LUHMES (cell line): ENCODE measurements around a stretch of chr21.

- PRO-cap, result no peak
These were observed 162.6 kb downstream of the GABPA start for GRCh38 chr21:25897384-25897845.

DNA sequence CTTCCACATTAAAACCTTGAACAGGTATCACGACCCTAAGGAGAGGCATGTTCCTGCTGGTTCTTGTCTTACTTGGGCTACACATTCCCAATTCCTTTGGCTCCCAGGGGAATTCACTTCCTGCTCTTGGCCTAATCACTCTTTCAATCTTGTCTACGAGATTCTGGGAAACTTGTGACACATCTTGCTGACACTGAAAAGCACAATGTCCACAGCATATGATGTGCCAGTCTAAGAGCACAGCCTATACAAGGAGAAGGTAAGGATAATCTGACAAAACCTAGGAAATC is 163.9 kb downstream of the GABPA start:
- PRO-cap, result no peak

GRCh38 chr21:25911518-25912099 is 176.8 kb downstream of the GABPA start:
- PRO-cap, result no peak

DNA sequence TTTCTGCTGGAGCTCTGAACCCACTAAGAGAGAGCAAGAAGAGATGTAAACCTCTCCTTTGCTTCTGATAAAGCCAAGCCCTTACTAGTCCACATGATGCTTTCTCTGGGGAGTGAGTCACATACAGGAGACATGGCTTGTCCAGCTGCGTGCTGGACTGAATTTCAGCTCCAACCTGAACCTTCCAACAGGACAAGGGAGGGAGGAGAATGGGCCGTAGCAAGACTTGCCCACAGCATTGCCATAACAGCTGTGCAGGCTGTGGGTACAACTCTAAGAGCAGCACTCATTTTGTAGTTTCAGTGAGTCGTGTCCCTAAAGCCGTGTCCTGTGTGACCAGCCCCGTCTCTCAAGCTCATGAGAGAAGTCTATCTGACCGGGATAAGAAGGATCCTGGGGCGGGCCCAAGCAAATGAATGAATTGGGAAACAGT is 195.1 kb downstream of the GABPA start:
- PRO-cap, result no peak

- PRO-cap, result no peak
These were observed 209.7 kb downstream of the APP start for GRCh38 chr21:25960287-25961776.

- PRO-cap, result no peak
These were observed 186.8 kb downstream of the APP start for GRCh38 chr21:25983617-25984357.

- PRO-cap, result no peak
These were observed 148.9 kb downstream of the APP start for GRCh38 chr21:26021687-26022132.

DNA sequence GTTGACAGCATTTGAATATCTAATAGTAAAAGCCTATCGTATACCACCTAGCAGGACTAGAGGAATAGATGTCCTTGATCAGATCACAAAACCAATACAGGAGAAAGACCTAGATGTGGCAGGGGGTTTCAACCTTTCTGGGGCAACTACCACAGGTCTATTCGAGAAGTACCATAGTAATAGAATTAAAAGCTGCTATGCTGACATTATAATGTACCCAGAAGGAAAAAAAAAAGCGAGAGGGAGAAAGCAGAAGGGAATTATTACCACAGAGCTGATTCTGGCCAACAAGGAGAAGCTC is 146.5 kb downstream of the APP start:
- PRO-cap, result no peak

GRCh38 chr21:26050673-26051254 is 119.8 kb downstream of the APP start:
- PRO-cap, result no peak

- PRO-cap, result no peak
These were observed 101.9 kb downstream of the APP start for GRCh38 chr21:26068480-26069298.

- PRO-cap, result no peak
These were observed 47.6 kb downstream of the APP start for GRCh38 chr21:26123030-26123337.

GRCh38 chr21:26686100-26686537 is 113.0 kb upstream of the CYYR1 start:
- PRO-cap, result no peak

- PRO-cap, result bidirectional peak, plus-strand start at chr21:26843720, minus-strand start at chr21:26843572
These were observed 1.7 kb downstream of the ADAMTS1 start for GRCh38 chr21:26843444-26844018.

DNA sequence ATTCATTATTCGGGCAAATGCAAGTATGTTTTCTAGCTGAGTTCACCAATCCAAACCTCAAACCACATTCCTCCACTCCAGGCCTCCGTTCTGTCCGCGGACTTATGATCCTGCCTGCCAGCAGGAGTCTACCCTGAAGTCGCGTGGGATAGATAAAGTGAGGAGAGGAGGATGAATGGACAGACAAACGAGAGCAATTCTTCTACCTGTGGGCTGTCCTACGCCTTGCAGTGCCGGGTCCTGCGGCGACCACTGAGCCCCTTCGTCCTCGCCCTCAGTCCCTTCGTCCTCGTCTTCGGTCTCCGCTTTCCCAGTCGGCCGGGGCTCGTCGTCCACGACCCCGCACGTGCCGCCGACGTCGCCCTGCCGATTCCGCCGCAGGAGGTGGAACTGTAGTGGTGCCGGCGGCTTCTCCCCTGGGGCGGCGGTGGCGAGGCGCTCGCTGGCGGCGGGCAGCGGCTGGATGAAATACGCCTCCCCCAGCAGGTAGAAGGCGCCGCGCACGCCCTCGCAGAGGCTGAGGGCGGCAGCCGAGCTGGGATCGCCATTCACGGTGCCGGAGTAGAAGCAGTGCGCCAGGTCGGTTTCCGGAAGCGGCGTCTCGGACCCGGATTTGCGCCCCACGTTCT is 1.1 kb downstream of the ADAMTS1 start:
- PRO-cap, result bidirectional peak, plus-strand start at position 122 of the sequence, minus-strand start at position 107 of the sequence; bidirectional peak, plus-strand start at position 546 of the sequence, minus-strand start at position 393 of the sequence

GRCh38 chr21:28068413-28069076 is 816.6 kb downstream of the N6AMT1 start:
- PRO-cap, result no peak

DNA sequence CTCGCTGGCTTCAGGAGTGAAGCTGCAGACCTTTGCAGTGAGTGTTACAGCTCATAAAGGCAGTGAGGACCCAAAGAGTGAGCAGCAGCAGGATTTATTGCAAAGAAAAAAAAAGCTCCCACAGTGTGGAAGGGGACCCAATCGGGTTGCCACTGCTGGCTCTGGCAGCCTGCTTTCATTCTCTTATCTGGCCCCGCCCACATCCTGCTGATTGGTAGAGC is 3.1 kb upstream of the CCT8 start:
- PRO-cap, result no peak

GRCh38 chr21:29076867-29078132 is 3.9 kb upstream of the CCT8 start:
- PRO-cap, result no peak

DNA sequence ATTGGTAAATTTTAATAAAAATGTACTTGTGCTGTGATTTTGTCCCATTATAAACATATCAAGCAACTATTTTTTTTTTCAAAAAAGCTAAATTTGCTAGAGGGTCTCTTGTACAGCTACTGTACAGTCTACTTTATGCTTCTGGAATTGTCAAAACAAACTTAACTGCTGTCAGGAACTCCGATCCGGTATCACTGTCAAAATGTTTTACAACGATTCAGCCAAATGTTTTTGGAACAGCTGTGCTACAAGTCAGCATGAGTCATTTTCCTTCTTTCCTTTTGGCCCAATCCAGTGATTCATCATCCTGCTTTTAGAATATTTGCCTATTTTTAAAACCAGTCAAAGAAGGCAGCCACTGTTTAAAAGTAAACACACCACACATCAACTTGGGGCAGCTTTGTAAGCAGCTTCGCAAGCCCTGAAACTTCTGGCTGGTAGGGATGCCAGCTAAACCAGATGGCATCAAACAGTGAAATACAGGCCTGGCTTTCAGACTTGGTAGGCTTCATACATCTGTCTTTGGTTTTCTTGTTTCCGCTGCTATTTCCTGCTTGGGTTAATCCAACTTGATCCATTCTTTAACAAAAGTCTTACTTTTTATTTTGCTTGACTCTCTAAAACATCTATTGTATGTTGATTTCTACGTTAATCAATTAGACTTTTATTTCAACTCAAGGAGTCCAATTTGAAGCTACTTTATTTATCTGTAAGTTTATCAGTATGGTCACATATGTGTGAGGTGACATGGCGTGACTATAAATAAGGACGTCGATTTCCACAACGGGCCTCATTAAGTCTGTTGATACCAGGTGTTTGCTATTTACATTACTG is 15.0 kb downstream of the MAP3K7CL start:
- PRO-cap, result no peak

DNA sequence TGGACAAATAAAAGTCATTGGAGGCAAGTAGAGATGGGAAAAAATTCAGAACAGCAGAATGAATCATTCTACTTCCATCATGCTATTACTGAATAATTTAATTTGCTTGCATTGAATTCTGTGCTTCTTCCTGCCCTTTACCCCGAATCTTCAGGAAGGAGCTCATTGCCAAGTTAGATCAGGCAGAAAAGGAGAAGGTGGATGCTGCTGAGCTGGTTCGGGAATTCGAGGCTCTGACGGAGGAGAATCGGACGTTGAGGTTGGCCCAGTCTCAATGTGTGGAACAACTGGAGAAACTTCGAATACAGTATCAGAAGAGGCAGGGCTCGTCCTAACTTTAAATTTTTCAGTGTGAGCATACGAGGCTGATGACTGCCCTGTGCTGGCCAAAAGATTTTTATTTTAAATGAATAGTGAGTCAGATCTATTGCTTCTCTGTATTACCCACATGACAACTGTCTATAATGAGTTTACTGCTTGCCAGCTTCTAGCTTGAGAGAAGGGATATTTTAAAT is 44.2 kb downstream of the MAP3K7CL start:
- PRO-cap, result no peak

DNA sequence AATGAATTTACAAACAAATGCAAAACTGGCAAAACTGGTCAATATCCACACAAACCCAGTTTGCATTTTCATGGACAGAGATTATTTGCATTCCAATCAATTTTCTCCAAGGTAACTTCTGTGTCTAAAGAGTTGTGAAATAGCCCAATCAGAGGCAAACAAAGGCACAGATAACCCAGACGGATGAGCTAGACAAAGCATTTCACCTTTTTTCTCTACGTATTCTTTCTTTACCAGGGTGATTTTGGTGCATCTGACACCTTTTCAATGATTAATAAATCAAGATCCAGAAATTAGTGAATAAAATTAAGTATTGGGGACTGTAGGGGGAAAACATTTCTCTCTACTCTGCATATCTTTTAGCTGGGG is 64.0 kb downstream of the MAP3K7CL start:
- PRO-cap, result no peak